H4 (cell line): ENCODE measurements around a stretch of chr14.

GRCh38 chr14:68762803-68763426, 30.0 kb downstream of the ZFP36L1 start:
- RAMPAGE, long total RNA = no peak

DNA sequence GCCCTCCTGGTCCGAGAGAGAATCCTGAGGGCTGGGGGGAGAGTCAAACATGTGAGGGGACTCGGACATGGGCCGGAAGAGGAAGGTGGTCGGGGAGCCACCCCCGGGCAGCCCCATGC, 3.4 kb downstream of the ZFP36L1 start:
- RAMPAGE, long total RNA = no peak

- RAMPAGE, long total RNA = no peak
Observed at GRCh38 chr14:68823177-68823773, 30.4 kb upstream of the ZFP36L1 start.

- RAMPAGE, long total RNA = no peak
Observed at GRCh38 chr14:68877861-68878758, 85.2 kb upstream of the ZFP36L1 start.

DNA sequence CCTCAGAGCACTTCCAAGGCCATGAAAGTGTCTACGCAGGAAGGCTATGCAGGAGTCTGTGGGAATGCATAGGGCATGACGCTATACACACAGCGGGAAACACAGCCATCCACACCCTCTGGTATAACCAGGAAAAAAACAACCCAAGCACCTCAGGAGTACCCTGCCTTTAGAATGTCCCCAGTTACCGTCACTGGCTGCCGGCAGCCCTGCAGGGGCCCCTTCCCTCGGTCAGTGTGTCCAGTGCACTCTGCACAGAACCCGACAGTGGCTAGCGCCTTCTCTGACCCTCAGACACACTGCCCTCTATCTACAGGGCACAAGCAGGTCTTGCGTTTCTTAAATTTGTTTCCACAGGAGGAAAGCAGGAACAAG, 92.9 kb upstream of the ZFP36L1 start:
- RAMPAGE, long total RNA = no peak

GRCh38 chr14:68890032-68890441, 89.1 kb downstream of the ACTN1 start:
- RAMPAGE, long total RNA = no peak

GRCh38 chr14:68924224-68924964, 54.7 kb downstream of the ACTN1 start:
- RAMPAGE, long total RNA = no peak

DNA sequence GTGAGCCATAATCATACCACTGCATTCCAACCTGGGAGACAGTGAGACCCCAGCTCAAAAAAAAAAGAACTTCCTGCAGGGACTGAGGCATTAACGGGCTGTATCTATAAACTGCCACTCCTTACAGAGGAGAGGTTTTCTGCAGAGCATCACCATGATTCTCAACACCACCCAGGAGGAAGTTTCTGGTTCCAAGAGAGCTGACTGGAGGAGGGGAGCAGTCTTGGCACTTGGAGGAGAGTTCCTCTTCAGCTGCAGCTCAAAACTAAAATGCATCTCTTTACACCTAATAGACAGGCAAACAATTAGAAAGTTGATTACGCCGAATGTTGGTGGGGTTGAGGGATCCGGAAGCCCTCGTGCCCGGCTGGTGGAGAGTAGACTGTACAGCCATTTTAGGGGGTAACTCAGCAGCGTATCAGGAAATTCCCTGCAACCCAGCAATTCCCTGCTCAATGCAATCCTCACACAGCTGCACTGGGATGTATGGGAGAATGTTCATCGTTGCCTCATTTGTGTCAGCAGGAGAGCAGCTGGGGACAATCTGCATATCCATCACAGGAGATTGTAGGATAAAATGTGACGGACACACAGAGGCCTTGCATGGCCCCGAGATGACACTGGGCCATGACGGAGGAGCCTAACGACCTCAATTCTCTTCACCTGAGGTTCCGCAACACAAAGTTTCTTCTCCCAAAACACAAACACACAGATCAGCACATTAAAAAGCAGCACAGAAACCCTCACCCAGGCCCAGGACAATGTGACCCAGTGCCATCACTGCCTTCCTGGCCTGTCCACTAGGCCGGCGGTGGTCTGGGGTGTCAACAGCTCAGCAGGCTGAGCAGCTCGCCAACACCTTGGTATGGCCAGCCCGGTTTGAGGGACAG, 36.5 kb downstream of the ACTN1 start:
- RAMPAGE, long total RNA = no peak

DNA sequence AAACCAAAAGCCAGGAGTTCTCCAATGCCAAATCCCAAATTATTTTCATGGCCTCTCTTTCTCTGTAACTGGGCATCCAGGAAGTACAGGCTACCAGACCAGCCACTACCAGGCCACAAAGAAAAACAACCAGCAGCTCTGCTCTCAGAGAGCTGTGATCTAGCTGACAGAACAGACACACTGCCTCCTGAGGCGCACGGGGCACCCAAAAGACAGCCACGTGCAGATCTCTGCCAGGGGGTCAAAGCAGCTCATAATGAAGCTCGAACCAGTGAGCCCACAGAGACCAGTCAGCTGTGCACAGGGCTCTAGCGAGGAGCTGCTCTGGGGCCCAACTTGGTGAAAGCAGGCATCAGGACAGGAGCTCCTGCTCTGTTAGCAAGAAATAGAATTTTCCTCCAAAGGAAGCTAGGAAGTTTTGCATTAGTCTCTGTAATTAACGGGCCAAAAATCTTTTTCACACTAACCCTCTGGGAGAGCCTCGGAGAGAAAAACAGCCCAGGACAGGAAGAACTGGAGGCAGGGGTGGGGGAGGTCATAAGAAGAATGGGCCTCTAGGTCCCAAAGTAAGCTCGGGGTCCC, 30.3 kb downstream of the ACTN1 start:
- RAMPAGE, long total RNA = no peak

GRCh38 chr14:68962870-68963617, 16.1 kb downstream of the ACTN1 start:
- RAMPAGE, long total RNA = no peak

- RAMPAGE, long total RNA = no peak
Observed at GRCh38 chr14:68970135-68970875, 8.8 kb downstream of the ACTN1 start.

- RAMPAGE, long total RNA = no peak
Observed at GRCh38 chr14:69002057-69002497, 23.0 kb upstream of the ACTN1 start.

DNA sequence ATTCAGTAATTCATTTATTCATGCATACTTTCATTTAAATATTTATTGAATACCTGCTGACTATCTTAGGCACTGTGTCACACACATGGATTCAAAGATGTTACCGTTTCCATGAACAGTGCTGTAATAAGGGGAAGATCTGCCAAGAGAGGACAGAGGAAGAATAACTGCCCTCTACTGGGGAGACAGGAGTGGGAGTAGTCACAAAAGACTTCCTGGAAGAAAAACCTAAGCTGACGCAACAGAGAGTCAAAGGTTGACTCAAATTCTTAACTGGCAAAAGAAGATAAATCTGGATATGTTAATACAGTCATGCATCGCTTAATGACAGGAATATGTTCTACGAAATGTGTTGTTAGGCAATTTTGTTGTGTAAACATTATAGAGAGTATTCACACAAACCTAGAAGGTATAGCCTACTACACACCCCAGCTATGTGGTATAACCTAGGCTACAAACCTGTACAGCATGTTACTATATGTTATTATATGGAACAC, 51.6 kb downstream of the DCAF5 start:
- RAMPAGE, long total RNA = no peak

DNA sequence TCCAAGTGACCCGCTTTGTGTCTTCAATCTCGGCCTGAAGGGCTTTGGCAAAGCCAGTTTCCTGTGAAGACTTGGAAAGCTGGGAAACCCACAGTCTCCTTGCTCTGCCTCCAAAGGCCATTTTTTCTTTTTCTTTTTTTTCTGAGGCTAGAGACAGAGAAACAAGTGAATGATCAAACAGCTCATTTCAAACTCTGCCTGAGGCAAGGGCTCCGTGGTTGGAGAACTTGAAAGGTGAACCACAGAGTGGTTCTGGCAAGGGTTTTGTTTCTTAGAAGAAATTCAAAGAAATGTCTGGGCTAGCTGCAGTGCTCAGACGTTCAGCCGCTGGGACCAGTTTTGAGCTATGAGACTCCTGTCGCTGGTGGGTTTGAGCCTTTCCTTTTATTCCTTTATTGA, 62.7 kb downstream of the ERH start:
- RAMPAGE, long total RNA = no peak

- RAMPAGE, long total RNA = no peak
Observed at GRCh38 chr14:69385688-69386265, 12.3 kb downstream of the ERH start.

- RAMPAGE, long total RNA = no peak
Observed at GRCh38 chr14:69619926-69620518, 8.6 kb downstream of the SUSD6 start.

GRCh38 chr14:69696613-69697285, 70.2 kb upstream of the SRSF5 start:
- RAMPAGE, long total RNA = no peak

GRCh38 chr14:69716734-69717264, 50.1 kb upstream of the SRSF5 start:
- RAMPAGE, long total RNA = no peak

DNA sequence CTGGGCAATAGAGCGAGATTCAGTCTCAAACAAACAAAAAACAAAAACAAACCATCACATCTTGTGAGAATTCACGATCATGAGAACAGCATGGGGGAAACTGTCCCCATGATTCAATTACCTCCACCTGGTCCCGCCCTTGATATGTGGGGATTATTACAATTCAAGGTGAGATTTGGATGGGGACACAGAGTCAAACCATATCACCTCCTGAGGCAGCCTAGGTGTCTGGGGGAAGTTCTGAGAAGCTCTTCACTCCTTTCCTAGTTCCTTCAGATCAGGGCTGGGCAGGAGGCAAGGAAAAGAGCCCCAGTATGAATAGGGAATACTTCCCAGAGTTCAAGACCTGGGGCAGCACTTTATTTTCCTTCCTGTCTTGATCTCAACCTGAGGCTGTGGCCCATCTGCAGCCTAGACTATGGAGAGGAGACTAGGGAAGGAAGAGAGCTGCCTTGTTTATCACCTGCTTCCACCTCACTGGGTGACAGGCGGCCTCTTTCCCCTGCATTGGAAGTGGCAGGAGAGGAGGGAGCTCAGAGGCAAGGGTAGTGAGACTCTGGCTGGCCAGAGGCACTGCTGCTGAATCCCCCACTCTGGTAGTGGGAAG, 49.2 kb upstream of the SRSF5 start:
- RAMPAGE, long total RNA = no peak

DNA sequence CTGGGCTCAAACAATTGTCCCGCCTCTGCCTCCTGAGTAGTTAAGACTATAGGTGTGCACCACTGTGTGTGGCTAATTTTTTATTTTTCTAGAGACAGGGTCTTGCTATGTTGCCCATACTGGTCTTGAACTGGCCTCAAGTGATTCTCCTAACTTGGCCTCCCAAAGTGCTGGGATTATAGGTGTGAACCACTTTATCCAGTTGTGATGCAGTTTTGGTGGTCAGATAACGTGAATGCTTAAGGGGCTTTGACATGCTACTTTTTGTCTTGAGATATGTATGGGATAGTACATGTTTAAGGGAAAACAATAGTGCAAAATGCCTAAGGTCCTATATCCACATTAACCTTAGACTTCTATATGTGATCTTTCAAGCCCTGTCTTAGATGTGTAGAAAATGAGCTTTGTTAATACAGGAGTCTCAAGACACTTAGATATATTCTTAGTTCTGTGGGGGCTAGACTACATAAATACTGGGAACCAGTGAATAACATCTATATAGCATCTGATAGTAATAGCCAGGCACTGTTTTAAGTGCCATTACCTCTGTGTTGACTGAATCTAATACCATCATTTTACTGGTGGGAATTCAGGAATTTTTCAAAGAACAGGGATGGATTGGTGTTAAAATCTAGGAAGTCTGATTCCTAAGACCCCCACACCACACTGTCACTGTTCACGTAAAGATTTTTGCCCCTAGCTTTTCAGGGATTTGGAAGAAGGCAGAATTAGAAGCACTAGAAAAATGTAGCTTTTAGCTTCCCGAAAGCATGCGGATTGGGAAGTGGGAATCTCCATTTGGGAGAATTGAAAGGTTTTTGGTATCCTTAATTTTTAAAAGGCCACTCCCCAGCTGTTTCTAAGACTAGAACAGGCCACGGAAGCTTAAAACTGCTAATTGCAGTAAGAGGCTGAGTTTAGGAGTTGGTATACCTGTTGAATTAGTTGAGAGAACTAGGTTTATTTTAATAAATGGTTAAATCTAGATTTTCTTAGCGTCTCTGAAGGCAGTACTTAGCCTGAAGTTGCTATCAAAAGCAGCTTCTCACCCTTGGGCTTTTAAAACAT, 6.1 kb downstream of the SRSF5 start:
- RAMPAGE, long total RNA = no peak